ENCODE results near the gene MRRF.

DNA sequence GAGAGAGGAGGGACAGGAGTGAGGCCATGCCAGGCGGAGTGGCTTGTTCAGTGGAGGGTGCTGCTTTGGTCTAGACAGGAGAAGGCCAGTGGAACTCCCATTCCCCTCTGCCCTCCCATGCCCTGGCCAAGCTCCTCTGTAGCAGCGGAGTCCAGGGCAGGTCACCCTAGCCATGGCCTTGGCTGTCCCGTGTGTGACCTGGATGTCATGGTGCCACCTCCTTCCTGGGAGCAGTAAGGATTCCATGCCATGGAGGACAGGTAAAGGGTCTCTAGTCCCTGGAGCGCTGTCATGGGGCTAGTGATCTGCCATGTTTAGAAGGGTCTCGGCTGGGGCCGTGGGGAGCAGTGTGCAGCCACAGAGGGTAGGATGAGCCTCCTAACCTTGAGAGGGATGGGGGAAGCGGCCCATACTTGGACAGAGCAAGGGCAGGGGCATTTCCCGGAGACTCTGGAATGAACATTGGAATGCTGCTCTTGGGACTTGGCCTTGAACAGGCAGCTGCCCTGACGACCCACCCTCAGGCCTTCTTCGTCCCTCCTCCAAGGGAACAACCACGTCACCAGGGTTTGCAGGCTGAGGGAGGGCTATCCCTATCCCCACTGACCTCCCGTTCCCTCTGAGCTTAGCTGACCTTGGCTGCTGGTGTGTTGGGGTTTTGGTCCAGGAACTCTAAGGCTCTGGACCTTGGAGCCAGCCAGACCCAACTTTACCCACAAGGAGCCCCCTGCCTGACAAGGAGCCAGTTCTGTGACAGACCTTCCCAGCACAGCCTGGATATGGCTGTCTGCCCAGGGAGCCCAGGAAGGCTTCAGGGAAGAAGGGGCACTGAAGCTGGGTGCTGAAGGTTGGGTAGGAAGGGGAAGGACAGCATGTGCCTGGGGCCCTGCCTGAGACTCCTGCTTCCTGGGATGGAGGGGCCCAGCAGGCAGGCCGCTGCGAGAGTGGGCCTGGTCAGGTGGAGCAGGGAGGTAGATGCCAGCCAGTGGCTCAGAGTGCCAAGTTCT is 100.6 kb downstream of the DAB2IP start:
- RRBS: no CpG with 5 or more reads among the region's 14 CpGs

DNA sequence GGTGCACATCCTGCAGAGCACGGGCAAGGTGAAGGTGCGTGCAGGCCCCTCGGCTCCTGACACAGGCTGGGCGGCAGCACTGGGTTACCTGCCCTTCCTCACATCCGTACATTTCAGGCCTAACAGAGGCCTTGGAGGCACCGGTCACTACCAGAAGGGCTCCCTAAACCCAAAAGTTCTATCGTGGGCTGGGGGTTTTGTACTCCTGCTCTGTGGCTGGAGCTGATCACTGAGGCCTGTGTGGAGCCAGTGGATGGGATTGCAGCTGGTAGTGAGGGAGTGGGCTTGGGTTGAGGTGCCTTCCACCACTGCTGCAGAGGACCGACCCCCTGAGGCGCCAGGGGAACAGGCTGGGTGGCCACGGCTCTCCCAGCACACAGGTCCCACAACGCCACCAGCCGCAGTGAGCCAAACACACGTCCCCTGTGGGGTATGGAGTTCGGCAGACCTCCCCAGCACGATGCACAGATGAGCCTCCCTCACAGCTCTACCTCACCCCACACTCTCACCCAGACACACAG is 109.0 kb downstream of the DAB2IP start:
- RRBS: no CpG with 5 or more reads among the region's 15 CpGs

DNA sequence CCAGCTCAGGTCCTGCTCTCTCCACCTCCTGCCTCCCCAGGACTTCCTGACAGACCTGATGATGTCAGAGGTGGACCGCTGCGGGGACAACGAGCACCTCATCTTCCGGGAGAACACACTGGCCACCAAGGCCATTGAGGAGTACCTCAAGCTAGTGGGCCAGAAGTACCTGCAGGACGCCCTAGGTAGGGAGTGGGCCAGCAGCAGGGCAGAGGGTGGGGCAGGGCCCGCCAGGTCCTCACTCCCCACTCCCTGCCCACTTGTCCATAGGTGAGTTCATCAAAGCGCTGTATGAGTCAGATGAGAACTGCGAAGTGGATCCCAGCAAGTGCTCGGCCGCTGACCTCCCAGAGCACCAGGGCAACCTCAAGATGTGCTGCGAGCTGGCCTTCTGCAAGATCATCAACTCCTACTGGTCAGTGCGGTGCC is 112.0 kb downstream of the DAB2IP start:
- RRBS: no CpG with 5 or more reads among the region's 12 CpGs

DNA sequence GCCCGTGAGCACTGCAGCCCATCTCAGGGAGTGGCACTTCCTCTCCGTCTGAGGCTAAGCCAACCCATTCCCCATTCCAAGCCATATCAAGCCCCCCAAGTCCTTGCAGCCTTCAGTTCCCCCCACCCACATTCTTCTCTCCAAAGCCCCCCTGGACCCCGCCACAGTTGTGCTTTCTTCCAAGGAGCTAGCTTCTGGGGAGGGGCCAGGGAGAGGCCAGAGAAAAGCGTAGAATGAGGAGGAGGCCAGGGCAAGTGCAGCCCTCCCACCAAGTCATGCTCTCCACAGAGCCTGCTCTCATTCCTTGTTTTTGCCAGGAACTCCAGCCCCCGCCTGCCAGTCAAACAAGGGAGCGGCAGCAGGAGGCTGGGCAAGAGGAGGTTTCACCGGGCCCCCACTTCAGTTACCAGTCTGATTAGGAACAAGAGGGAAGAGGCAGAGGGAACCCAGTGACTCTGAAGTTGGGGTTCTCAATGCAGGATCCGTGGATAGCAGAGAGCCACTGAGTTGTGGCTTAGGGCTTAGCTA is 120.4 kb downstream of the DAB2IP start:
- RRBS: no CpG with 5 or more reads among the region's 8 CpGs

DNA sequence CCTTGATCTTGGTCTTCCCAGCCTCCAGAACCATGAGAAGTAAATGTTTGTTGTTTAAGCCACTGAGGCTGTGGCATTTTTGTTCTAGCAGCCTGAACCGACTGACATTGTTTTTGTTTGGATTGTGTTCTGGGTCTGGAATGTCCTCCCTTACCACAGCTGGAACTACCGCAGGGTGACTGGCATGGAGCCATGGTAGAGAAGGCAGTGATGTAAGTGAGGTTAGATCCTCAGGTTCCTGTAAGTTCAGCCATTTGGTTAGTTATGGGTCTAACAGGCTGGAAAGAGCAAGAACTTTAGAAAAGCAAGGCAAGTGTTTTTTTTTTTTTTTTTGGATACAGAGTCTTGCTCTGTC is 209.3 kb downstream of the DAB2IP start:
- RRBS: no CpG with 5 or more reads among the region's 2 CpGs

GRCh38 chr9:121963450-121964259 is 129.5 kb downstream of the TTLL11 start:
- RRBS: no CpG with 5 or more reads among the region's 11 CpGs

DNA sequence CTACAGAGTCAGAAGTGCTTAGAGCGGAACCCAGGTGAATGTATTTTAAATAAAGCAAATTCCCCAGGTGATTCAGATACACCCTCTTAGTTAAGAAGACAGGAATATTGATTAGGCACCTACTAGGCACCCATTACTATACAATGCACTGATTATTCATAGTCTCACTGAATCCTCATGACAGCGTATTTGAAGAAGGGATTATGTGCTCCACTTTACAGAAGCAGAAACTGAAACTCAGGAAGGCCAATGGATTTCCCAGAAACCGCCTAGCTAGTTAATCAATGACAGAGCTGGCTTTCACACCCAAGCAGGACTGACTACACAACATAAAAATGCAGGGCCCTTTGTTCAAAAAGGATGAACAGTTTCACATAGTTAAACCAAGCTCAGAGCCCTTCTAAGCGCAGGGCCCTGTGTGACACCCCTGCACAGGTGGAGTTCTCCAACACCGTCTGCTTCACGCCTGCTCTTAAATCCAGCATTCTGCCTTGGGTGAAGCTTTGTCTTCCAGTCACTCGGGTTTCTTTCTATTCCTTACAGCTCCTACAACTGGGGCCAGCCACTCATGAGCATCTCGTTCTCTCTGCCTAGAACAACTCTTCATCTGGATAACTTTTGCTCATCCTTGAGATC is 117.2 kb downstream of the TTLL11 start:
- RRBS: no CpG with 5 or more reads among the region's 8 CpGs

DNA sequence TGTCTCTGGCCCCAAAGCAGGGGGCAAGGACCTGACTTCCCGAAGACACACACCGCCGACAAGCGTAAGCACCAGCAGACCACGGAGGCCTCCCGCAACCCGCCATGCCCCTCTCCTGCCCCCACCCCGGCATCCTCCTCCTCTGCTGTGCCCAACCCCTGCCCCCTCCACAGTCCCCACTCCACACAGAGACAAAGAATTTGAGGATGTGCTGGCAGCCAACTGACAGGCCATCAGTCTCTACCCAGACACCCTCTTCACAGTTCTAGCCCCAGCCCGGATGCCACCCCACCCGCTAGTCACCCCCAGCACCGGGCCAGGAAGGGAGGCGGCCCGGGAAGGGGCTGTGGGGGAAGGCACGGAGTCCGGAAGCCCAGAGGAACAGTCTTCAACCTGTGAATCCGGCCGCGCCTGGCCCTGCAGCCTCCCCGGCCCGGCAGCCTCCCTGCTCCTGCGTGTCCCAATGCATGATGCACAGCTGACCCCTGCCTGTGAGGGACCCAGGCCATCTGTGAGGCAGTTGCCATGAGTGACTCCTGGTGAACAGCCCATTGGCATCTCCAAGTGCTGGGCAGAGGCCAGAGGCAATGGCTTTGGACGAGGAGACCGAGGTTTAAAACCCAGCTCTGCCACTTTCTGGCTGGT is 31.2 kb downstream of the NDUFA8 start:
- RRBS: 36% methylated on average over 2 of the region's 23 CpGs

GRCh38 chr9:122252581-122253284 is 11.9 kb downstream of the RBM18 start:
- RRBS: no CpG with 5 or more reads among the region's 7 CpGs

DNA sequence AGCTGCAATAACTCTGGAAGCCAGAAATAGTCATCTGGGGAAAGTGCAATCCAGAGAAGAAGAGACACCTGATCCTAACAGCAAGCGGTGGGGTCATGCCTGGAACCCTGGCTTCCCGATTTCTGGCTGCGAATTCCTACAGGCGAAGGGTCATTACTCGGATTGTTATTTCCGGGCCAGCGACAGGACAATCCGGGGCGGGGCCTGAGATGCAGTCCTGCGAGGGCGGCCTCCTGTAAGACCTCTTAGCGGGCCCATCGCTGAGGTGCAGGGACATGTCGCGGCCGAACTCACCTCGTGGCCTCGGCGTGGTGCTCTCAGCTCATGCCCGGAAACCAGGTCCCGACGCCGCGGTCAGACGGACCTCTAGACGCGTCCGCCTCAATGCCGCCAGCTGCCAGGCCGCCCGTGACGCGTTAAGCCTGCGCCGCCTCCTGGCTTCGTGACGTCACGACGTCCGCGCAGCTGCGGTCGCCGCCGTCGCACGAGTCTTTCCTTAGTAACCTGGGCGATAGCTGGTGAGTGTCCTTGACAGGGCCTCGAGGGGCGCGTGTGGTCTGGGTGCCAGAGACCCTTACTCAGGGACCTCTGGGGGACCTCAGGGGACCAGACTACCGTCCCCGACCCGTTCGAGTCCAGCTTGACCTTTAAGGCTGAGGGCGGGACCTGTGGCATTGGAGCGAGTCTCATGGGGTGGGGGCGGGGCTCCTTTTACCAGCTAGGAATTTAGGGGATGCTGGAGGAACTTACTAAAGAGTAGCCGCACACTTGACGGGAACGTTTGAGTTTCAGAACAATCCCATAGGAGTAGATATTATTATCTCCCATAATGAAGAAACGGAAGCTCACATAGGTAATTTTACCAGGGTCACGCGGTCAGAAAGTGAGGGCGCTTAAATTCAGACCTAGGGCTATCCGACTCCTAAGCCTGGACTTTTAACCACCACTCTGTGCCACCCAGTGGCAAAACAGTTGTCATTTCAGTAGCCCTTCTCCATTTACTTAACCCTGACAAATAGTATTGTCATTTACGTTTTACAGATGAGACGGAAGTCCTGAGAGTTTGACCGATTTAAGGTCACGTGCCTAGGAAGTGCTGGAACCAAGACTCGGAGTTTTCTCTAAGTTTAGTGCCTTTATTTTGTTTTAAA is at the start of gene MRRF:
Gene MRRF (plus strand): TSS at position 462 of the 1,151 bp plus-strand sequence.
- RRBS: no CpG with 5 or more reads among the region's 71 CpGs

GRCh38 chr9:122306914-122307231 is 42.2 kb downstream of the MRRF start:
- RRBS: 100% methylated on average over 1 of the region's 5 CpGs

- RRBS: no CpG with 5 or more reads among the region's 10 CpGs
Measured at GRCh38 chr9:122348394-122348691, 22.5 kb upstream of the PTGS1 start.

DNA sequence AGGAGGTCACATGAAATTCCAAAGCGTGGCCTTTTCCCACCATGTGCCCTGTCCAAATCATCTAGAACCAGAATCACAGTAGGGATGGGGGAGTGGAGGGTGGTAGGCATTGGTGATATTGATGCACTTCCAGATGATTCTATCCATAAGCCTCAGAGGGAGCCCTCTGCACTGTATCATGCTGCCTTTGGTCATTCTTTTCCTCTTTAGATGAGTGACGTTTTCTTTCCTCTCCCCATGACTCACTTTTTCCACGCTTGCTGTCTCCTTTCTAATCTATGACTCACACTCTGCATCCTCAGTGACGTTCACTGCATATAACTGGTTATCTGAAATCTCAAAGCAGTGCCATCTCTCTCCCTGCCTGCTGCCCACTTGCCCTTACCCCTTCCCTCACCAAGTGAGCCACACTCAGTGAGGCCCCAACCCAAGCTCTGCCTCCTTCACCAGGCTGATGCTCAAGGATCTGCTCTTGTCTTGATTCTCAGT is 31.5 kb downstream of the PTGS1 start:
- RRBS: no CpG with 5 or more reads among the region's 4 CpGs

DNA sequence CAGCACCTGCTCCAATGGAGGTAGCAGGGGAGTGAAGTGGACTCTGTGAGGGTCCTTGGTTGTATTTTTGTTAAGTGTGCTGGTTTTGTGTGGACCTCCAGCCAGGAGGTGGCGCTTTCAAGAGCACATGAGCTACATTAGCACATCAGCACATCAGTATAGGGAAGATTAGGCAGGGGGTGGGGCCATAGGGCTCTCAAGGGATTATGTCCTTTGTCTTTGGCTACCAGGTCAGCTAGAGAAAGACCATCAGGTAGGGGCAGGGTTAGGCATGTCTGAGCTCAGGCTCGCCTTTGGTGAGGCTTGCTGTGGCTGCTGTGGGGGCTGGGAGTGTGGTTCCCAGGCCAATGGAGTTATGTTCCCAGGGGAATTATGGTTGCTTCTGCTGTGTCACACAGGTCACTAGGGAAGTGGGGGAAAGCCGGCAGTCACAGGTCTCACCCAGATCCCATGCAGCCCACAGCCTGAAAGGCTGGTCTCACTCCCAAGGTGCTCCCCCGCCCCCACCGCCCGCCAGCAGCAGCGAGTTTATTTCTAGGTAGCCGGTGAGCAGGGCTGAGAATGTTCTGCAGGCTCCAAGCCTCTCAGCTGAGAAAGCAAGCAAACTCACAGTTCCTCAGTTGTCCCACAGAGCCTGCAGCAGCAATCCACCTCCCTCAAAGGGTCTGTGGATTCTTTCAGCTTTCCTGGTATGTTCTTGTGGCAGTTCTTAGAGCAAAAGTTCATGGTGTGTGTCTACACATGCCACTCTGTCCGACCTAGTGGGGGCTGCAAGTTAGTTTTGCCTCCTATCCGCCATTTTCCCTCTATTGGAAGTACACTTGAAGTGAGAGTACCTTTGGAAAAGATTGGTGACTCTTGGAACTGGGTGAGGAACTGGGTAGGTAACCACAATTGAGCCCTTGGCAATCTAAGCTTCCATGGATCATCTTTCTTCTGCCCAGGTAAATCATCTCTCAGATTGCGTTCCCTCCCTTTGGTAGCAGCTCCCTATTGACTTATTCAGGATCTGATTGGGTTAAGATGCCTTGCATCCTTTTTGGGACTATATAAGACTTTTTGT is 13.6 kb downstream of the OR1J1 start:
- RRBS: 80% methylated on average over 3 of the region's 11 CpGs

- RRBS: no CpG with 5 or more reads among the region's 9 CpGs
Measured at GRCh38 chr9:122788962-122789281, 189 bp downstream of the OR5C1 start.

GRCh38 chr9:122826502-122826926 is 1.9 kb downstream of the PDCL start:
- RRBS: no CpG with 5 or more reads among the region's 4 CpGs

GRCh38 chr9:122848758-122849526 is 20.6 kb upstream of the PDCL start:
- RRBS: no CpG with 5 or more reads among the region's 2 CpGs

GRCh38 chr9:123058694-123059221 is 25.3 kb downstream of the GPR21 start:
- RRBS: no CpG with 5 or more reads among the region's 1 CpG

- RRBS: no CpG with 5 or more reads among the region's 7 CpGs
Measured at GRCh38 chr9:123090182-123090697, 56.8 kb downstream of the GPR21 start.

GRCh38 chr9:123097563-123097963 is 64.1 kb downstream of the GPR21 start:
- RRBS: no CpG with 5 or more reads among the region's 1 CpG